Right atrium auricular region (tissue), 2 donors: Measurements from ENCODE around the gene DRC1.

- PRO-cap: no peak
- RAMPAGE, long total RNA, 2 experiments: no peak in any of the 2 experiments
Measured at GRCh38 chr2:25790557-25790802, 87.8 kb downstream of the ASXL2 start.

- PRO-cap: no peak
- RAMPAGE, long total RNA, 2 experiments: no peak in any of the 2 experiments
Measured at GRCh38 chr2:25816237-25816835, 62.0 kb downstream of the ASXL2 start.

DNA sequence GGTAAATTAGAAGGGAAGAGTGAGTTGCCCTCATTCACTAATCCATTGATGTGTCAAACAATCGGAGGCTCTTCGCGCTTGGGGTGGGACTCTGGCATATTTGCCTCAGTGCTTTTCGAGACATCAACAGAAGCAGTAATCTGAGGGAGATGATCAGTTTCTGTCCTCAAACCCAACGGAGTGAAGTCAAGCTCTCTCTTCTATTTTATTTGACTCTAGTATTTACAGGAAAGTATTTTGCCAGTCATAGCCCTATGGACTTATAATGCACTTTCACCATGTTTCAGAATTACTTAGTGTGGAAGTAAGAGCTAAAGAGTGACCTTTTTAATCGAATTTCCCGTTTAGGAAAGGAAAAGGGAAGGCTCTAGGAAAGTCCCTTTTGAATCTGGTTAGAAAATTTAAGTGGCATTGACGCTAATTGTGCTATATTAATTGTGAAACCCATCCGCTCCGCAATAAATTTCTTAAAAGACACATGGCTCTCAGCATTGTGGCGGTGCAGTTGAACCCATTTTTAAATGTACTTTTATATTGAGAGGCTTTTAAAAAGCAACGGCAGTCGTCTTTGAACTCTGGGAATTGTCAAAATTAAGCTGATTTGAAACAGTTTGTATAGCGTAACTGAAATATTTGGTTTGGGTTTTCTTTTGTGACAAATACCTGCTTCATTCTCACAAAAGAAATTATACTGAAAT lies 1.5 kb downstream of the RAB10 start:
- PRO-cap: no peak
- RAMPAGE, long total RNA, 2 experiments: no peak in any of the 2 experiments

DNA sequence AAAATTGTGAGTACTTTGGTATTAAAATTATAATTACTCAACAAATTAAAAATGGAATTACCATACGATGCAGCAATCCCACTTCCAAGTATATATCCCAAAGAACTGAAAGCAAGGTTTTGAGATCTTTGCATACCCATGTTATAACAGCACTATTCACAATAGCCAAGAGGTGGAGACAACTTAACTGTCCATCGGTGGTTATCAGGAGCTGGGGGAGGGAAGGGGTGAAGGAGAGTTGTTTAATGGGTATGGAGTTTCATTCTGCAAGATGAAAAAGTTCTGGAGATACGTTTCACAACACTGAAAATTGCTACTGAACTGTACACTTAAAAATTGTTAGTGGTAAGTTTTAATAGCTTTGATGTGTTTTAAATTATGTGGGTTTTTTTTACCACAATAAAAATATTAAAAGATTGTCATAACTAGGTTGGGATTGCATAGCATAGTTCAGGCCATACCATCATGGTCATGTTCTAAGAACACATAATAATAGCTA lies 25.7 kb downstream of the RAB10 start:
- PRO-cap: no peak
- RAMPAGE, long total RNA, 2 experiments: no peak in any of the 2 experiments

GRCh38 chr2:26088961-26089409 lies 55.1 kb downstream of the RAB10 start:
- PRO-cap: no peak
- RAMPAGE, long total RNA, 2 experiments: no peak in any of the 2 experiments

DNA sequence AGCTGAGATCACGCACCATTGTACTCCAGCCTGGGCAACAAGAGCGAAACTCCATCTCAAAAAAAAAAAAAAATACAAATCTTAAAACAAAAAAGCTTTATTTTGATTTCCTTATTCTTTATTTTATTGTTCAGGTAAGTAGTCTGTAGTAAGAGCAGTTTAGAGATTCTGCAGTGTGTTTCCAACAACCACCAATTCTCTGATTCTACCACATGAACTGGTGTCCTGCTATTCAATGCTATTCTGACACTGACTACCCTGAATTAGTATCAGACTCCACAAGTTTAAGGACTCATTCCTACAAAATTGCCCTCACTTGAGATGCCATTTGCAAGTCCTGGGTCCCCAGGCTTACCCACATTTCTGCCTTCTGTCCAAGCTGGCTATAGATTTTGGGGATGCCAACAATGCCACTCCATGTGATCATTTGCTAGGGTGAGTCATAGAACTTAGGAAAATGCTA lies 61.3 kb upstream of the GAREM2 start:
- PRO-cap: no peak
- RAMPAGE, long total RNA, 2 experiments: no peak in any of the 2 experiments

- PRO-cap: no peak
- RAMPAGE, long total RNA, 2 experiments: no peak in any of the 2 experiments
Measured at GRCh38 chr2:26123162-26123716, 49.6 kb upstream of the GAREM2 start.

DNA sequence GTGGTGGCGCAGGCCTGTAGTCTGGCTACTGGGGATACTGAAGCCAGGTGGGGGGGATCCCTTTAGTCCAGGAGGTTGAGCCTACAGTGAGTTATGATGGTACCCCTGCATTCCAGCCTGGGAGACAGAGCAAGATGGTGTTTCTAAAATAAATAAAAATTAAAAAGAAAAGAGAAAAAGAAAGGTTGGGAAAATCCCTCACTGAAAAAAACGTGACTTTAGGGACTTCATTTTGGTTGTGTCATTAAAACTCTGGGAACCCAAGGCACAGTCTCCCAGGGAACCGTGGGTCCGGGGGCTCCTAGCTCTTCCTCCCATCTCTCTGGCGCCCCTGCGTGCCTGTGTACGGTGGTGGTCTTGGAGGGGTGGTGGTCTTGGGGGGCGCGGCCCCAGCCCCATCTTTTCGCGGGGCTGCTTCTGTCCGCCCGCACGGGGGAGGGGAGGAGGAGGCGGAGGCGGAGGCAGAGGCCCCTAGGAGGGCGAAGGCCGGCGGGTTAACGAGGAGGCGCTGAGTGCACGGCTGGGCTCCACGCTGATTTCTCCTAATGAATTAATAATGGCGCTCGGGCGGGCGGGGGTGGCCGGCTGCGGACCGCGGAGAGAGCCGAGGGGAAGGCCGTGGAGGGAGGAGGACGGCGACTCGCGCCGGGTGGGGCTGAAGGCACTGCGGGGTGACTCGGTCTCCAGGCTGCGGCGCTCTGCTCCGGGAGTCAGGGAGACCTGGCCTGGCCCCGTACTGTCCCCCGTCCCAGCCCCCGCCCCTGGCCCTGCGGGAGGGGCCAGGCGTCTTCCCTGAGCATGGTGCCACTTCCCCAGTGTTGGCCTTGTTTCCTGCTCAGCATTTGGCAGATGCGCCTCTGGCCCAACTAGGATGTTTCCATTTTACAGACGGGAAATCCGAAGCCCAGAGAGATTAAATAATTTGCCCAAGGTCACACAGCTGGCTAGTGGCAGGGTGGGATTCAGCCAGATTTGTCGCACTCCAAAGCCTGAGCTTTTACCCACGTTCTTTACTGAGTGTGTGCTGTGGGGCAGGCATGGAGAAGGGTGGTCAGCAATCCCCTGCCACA lies 5.9 kb downstream of the GAREM2 start:
- PRO-cap: unidirectional peak, plus-strand start at position 464 of the sequence
- RAMPAGE, long total RNA, 2 experiments: no peak in any of the 2 experiments

DNA sequence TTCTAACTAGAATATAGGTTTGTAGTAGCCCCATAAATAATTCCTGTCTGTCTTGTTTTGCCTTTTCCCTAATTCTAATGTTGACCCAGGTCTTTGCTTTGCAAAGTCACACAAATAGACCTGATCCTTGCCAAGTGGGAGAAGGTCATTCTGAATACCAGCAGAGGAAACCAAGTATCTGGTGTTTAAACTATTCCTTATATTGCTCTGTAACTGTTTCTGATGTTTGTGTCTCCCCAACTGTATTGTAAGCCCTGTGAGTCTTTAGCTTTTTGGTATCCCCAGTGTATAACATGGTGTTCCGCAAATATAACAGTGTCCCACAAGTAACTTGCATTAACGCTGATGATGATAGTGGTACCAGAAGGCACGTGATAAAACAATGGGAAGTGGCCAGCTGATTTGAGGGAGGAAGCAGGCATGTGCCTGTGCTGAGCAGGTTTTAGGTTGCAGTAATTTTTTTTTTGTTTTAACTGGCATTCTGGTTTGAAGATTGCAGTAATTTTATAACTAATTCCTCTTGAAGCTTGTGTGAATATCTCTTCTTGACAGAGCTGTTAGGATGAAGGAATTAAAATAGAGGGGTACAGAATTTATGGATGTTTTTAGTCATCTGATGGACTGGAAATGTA lies 11.2 kb downstream of the HADHB start:
- PRO-cap: no peak
- RAMPAGE, long total RNA, 2 experiments: no peak in any of the 2 experiments

- PRO-cap: no peak
- RAMPAGE, long total RNA, 2 experiments: no peak in any of the 2 experiments
Measured at GRCh38 chr2:26339629-26340197, 6.2 kb upstream of the SELENOI start.

DNA sequence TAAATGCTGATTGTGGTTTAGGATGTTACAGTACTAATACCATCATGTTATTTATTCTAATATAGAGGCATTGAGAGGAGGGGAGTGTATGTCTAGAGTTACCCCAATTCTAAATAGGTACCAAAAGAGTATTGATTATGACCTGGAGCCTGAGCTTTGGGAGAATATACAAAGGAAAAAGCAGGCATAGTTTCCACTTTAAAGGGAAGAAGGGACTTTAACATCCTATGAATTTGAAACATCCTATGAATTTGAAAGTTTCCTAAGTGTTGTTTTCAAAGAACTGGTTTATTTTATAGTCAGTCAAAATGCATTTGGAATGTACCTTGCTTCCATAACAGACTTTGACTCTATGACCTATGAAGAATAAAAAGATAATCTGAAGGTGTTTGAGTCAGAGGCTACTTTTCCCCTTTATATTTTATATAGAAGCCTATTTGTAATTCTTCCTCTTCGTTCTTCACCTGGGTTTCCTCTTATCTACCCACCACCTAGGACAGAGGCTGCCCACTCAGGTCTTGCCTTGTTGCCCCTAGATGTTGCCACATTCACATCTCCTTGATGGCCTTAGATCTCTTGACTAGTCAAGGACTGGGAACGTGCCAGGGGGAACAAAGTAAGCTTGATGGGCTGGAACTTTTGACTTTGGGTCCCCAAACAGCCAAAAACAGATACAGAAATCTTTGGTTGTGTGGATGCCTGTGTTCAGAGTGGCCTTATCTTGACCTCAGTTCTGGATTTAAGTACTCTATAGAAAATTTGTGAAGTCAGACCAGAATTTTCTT lies 9.5 kb upstream of the DRC1 start:
- PRO-cap: no peak
- RAMPAGE, long total RNA, 2 experiments: no peak in any of the 2 experiments

- PRO-cap: no peak
- RAMPAGE, long total RNA, 2 experiments: no peak in any of the 2 experiments
Measured at GRCh38 chr2:26401485-26402508, at the start of gene DRC1. Gene DRC1, plus strand, starts transcription at chr2:26401920.

DNA sequence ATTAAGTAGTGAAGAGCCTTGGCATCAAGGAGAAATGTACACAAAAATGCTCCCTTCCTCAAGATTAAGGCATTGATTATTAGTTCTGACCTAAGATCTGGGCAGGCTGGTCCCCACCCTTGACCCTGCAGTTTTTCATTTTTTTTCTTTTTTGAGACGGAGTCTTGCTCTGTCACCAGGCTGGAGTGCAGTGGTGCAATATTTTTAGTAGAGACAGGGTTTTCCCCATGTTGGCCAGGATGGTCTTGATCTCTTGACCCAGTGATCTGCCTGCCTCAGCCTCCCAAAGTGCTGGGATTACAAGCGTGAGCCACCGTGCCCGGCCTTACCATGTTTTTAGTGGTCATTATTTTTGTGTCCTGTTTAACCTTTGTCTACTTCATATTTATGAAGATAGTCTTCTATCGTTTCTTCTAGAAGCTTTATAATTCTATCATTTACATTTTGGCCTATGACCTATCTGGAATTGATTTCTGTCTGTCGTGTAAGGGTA lies 14.4 kb downstream of the DRC1 start:
- PRO-cap: no peak
- RAMPAGE, long total RNA, 2 experiments: no peak in any of the 2 experiments

- PRO-cap: no peak
- RAMPAGE, long total RNA, 2 experiments: no peak in any of the 2 experiments
Measured at GRCh38 chr2:26463518-26463987, 61.8 kb downstream of the DRC1 start.

GRCh38 chr2:26693238-26693793 lies 794 bp downstream of the KCNK3 start:
- PRO-cap: bidirectional peak, plus-strand start at chr2:26693492, minus-strand start at chr2:26693365; unidirectional peak, minus-strand start at chr2:26693596; unidirectional peak, minus-strand start at chr2:26693703
- RAMPAGE, long total RNA, 2 experiments: no peak in any of the 2 experiments

DNA sequence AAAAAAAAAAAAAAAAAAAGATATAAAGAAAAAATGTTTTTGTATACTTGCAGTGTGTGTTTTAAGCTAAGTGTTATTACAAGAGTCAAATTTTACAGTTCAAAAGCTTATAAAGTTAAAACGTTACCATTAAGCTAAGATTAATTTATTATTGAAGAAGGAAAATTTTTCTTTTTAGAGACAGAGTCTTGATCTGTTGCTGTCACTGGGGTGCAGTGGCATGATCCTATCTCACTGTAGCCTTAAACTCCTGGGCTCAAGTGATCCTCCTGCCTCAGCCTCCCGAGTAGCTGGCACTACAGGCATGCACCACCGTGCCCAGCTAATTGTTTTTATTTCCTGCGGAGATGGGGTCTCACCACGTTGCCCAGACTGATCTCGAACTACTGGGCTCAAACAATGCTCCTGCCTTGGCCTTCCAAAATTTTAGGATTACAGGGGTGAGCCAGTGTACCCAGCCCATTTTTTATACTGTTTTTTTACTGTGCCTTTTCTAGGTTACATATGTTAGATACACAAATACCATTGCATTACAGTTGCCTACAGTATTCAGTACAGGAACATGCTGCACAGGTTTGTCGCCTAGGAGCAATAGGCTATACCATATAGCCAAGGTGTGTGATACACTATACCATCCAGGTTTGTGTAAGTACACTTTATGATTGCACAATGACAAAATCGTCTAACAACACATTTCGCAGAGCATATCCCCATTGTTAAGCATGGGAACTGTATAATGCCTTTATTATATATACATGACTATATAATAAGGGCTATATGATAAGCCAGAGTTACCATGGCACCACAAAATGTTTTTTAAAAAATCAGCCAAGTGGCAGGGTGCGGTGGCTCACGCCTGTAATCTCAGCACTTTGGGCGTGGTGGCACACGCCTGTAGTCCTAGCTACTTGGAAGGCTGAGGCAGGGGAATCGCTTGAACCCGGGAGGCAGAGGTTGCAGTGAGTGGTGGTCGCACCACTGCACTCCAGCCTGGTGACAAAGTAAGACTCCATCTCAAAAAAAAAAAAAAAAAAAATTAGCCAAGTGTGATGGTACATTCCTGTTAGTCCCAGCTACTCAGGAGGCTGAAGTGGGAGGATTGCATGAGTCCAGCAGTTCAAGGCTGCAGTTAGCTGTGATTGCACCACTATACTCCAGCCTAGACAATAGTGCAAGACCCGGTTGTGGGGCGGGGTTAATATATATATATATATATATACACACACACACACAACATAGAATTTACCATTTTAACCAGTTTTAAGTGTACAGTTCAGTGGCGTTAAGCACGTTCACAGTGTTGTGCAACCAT lies 3.0 kb upstream of the CENPA start:
- PRO-cap: no peak
- RAMPAGE, long total RNA, 2 experiments: no peak in any of the 2 experiments

DNA sequence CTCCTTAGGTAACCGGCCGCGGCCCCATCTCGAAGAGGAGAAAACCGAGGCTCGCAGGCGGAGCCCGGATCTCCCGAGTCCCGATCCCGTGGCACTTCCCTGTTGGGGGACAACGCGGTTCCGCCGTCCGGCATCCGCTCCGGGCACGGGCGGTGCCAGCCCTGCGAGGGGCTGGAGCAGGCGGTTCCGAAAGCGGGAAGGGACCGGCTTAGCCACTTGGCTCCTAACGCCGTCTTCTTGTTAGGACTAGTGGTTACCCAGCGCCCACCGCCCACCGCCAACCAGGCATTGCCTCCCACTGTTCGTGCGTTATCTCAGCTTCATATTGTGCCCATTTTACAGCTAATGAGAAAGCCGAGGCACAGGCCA lies 417 bp downstream of the CENPA start:
- PRO-cap: no peak
- RAMPAGE, long total RNA, 2 experiments: no peak in any of the 2 experiments

- PRO-cap: no peak
- RAMPAGE, long total RNA, 2 experiments: no peak in any of the 2 experiments
Measured at GRCh38 chr2:26786767-26787345, 1.0 kb downstream of the CENPA start.

GRCh38 chr2:26972182-26972801 lies 1.9 kb downstream of the MAPRE3 start:
- PRO-cap: no peak
- RAMPAGE, long total RNA, 2 experiments: no peak in any of the 2 experiments

- PRO-cap: no peak
- RAMPAGE, long total RNA, 2 experiments: no peak in any of the 2 experiments
Measured at GRCh38 chr2:26980984-26981442, 10.6 kb downstream of the MAPRE3 start.